Bronchus (tissue), 1 donor: ENCODE measurements around the genes ODF3B and MAPK8IP2.

DNA sequence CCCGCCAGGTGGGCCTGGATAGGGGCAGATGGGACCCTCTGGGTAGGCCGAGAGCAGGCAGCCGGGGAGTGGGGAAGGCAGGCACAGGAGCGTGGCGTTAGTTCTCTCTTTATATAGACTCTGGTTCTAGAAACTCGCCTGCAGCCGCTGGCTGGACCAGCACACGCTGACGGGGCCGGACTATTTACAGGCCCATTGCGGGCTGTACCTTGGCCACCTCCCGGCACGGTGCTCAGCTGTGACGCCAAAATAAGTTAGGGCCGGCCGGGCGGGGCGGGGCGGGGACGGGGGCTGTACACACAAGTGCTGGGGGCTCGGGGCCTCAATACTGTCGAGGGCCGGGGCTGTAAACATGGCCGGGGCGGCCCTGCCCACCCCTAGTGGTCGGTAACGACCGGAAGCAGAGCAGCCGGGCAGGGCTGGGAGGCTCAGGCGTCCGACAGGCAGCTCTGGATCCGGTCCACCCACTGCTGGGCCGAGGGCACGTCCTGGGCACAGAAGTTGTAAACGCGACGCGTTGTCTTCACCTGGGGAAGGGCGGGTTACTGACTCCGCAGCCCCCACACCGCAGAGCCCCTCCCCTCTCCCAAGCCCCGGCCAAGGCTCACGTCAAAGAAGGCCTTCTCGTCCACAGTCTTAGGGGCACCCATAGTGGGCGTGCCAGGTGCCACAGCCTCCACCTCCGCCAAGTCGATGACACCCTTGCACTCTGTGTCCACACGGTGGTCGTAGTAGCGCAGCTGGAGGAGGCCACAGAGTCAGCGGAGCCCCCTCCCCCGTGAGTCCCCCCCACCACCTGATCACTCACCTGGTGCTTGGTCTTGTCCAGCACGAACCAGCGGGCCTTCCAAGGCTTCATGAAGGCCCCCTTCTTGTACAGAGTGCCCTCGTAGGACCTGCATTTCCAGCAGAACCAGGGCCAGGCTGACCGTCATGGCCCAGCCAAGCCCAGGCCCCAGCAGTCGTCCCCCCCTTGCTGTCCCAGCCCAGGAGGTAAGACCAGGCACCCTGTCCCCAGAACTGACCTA, 27.8 kb downstream of the SBF1 start:
- PRO-cap = no peak

- PRO-cap = no peak
Observed at GRCh38 chr22:50462160-50462799, 12.6 kb downstream of the SBF1 start.

- PRO-cap = no peak
Observed at GRCh38 chr22:50466301-50466854, 8.5 kb downstream of the SBF1 start.

DNA sequence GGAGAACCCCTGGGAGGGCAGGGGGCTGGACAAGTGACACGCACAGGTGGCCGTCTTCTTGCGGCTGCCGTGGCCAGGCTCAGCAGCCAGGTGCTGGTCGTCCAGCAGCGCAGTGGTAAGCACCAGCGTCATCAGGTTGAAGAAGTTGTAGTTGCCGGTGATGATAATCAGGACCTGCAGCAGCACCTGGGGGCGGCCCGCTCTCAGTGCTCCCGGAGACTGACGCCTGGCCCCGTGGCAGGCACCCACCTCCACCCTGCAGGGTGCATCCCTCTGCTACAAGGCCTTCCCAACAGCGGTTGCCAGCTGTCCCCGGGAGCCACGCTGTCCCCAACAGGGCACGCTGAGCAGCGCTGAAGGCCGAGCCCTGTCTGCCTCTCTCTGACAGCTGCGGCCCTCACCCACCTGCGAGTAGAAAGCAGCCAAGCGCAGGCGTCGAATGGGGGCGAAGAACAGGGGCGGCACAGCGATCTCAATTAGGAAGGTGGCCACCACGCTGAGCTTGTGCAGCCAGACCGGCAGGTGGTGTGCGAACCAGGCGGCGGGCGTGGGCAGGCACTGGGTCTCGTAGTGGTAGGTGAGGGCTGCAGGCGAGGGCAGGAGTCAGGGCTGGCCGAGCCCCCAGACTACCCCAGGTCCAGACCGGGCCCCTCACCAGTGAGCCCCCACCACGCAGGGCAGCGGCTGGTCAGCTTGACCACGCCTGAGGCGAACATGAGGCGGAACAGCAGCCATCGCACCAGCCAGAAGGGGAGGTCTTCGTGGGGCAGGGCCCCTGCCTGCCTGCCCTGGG, 1.7 kb downstream of the LMF2 start:
- PRO-cap = no peak

DNA sequence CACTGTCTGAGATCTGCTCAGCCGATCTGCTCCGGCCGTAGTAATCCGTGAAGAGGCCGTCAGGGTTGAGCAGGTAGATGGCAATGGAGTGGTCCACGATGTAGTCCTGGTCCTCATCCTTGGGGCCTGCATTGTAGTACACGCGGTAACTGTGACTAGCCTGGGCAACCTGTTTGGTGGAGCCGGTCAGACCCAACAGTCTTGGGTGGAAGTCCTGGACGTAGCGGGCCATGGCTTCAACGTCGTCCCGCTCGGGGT, 1.8 kb downstream of the SCO2 start:
- PRO-cap = no peak

- PRO-cap = no peak
Observed at GRCh38 chr22:50524685-50525403, 554 bp downstream of the SCO2 start.

GRCh38 chr22:50527538-50528064, 2.2 kb upstream of the SCO2 start:
- PRO-cap = no peak

DNA sequence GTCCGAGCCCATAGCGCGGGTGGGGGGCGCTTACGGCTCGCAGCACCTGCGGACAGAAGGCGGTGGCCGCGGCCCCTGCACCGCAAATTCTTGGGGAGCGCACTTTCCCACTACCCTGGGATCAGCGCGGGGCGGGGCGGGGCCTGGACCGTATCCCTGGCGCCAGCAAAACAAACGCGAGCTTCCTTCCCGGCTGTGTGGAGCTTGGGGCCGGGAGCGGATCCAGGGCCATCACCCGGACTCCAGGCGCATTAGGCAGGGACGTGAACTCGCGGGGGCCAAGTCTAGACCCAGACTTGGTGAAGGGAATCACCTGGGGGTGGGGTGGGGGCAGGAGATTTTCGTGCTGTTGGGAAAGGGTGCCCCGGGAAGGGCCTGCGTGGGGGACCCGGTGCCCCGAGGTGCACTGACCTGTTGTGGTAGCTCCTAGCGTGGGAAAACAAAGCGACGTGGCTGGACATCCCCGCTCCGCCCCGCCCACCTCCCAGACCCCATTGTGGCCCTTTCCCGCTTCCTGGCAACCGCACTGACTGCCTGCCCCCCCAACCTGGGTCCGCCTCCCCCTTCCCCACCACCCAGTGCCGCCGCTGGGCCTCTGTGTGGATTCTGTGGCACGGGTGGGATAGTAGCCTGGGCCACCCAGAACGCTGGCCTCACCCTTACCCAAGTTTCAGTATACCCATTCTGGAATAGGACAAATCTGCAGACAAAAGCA, at the start of gene ODF3B:
TSS of gene ODF3B (minus strand) at position 433 of the 715 bp plus-strand sequence.
- PRO-cap = bidirectional peak, plus-strand start at position 173 of the sequence, minus-strand start at position 92 of the sequence; bidirectional peak, plus-strand start at position 558 of the sequence, minus-strand start at position 413 of the sequence

DNA sequence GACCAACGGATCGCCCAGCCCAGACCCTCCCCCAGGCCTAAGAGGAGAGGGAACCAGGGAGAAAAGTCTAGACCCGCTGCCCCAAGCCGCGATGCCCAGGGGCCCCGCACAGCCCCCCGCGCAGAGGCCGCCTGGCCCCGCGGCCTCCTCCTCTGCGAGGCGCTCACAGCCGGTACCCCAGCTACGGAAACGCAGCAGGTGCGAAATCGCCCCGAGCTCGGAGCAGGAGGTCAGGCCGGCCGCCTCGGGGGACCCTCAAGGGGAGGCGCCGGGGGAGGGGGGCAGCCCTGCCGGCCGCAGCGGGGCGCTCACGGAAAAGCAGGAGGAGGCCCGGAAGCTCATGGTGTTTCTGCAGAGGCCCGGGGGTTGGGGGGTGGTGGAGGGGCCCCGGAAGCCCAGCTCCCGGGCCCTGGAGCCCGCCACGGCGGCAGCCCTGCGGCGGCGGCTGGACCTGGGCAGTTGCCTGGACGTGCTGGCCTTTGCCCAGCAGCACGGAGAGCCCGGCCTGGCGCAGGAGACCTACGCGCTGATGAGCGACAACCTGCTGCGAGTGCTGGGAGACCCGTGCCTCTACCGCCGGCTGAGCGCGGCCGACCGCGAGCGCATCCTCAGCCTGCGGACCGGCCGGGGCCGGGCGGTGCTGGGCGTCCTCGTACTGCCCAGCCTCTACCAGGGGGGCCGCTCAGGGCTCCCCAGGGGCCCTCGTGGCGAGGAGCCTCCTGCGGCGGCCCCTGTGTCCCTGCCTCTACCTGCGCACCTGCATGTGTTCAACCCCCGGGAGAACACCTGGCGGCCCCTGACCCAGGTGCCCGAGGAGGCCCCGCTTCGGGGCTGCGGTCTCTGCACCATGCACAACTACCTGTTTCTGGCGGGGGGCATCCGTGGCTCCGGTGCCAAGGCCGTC, 2.9 kb downstream of the KLHDC7B start:
- PRO-cap = bidirectional peak, plus-strand start at position 401 of the sequence, minus-strand start at position 322 of the sequence

- PRO-cap = bidirectional peak, plus-strand start at chr22:50568980, minus-strand start at chr22:50568857
Observed at GRCh38 chr22:50568622-50569718, 6.3 kb upstream of the SYCE3 start.

GRCh38 chr22:50600061-50600950, at the start of gene MAPK8IP2:
TSS of gene MAPK8IP2 (plus strand) at chr22:50600793.
- PRO-cap = no peak

- PRO-cap = no peak
Observed at GRCh38 chr22:50709905-50711248, 27.6 kb upstream of the ACR start.

GRCh38 chr22:50713689-50714977, 23.9 kb upstream of the ACR start:
- PRO-cap = no peak

- PRO-cap = no peak
Observed at GRCh38 chr22:50720756-50721110, 17.3 kb upstream of the ACR start.